Sciatic nerve (tissue), 1 donor: ENCODE measurements around the genes PRKG2, ENOPH1, THAP9, COQ2 and HPSE.

DNA sequence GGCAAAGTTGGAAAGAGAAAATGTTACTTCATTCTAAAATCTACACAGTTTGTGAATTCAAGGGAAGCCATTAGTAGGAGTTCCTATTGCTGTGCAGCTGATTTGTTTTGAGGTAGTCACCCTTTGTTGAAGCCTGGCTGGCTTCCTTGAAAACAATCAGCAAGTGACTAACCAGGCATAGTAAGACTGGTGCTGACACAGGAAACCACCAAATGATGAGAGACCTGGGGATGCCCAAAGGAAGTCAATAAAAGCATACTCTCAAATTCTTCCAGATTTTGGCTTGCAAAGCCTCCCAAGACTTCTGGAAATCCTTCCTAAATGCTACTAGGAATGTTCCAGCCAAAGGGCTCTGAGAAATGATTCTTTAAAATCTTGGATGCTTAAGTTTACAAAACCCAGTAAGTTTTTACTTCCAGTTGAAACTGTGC, 23.9 kb upstream of the PRDM8 start:
- PRO-cap = no peak

- PRO-cap = no peak
Measured at GRCh38 chr4:80471694-80472224, 136.2 kb downstream of the CFAP299 start.

DNA sequence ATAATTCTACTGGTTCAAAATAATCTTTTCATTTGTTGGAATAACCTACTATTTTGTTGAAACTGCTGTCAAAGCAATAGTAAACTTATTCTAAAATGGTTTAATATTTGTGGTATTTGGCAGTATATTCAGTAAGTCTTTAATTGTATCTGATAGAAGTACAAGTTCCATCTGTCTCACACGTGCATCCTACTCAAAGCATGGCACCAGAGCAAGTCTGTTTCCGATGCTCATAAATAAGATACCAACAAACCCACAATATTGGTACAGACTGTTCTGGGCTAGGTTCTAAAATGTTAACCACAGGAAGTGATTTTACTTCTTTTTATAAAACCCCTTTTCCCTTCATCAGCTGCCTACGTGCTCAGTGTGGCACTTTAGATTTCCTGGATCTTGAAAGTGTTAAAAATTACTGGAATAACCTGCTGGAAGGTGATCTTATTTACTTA, 165.0 kb downstream of the CFAP299 start:
- PRO-cap = no peak

GRCh38 chr4:81214902-81215496, at the start of gene PRKG2:
Gene PRKG2 (minus strand): TSS chr4:81215222.
- PRO-cap = no peak

GRCh38 chr4:81215497-81216013, 533 bp upstream of the PRKG2 start:
- PRO-cap = no peak

DNA sequence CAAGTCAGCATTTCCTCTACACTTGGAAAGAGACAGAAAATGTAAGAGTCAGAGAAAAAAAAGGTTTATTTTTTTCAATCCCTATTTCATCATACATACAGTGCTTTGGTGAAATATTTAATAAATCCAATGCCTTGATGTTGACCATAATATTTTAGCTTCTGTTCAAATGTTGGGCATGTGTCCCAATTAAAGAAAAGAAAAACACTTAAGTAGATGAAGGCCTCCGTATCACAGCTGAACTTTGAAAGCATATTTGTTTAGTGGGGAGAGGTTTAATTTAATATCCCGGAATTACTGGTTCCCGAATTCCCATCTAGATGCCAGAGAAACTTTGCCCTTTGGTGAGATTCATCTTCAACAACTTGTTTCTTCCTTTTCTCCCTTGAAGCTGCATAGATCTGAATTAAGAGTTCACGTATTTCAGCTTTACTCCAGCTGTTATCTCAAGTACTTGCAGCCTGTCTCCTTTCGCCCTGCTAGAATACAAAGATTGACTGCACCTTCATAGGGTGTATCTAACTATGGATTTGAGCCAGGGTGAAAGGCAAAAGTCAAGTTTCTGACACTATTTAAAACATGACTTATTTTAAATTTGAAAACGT, 5.7 kb downstream of the RASGEF1B start:
- PRO-cap = no peak

DNA sequence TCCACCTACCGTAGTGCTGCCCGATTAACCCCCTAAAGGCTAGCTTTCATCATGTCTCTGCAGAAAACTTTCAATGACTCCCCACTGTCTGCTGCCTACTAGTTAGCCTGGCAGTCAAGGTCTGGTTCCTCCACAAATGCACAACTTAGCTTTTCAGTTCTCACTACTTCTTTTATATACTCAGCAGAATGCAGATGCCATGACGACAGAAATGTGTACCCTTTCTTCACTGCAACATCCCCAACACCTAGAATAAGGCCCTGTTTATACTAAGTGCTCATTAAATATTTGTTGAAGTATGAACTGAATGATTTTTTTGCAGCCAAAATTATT, 30.9 kb upstream of the RASGEF1B start:
- PRO-cap = no peak

DNA sequence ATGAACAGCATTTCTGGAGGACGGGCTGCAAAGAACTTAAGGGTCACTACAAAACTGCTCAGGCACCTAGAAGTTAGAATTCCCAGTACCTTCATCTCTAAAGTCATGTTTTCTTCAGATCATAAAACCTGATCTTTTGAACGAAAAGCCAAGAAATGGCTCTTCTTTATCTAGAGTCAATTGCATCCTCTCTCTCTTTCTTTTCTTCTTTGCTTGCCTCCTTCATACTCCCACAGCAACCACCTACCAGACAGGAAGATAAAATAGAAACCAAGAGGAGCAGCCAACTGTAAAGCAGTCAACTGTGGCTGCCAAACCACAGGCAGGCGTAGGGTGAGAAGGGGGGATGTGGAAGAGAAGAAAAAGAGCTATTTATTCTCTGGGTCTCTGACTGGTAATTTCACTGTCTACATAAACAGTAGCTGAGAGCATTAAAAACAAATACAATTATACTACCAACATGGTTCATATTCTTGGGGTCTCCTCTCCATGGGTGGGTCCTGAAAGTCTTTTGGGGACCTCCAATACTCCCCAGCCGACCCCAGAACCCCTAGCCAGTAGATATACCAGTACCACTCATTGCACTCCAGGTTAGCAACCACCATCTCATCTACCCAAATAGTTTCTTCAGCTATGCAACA, 177.2 kb upstream of the RASGEF1B start:
- PRO-cap = no peak

- PRO-cap = no peak
Measured at GRCh38 chr4:81668229-81668718, 196.6 kb upstream of the RASGEF1B start.

GRCh38 chr4:82430550-82430907, at the start of gene ENOPH1:
Gene ENOPH1 (plus strand): TSS chr4:82430590.
- PRO-cap = bidirectional peak, plus-strand start at chr4:82430590, minus-strand start at chr4:82430459; bidirectional peak, plus-strand start at chr4:82430817, minus-strand start at chr4:82430796

DNA sequence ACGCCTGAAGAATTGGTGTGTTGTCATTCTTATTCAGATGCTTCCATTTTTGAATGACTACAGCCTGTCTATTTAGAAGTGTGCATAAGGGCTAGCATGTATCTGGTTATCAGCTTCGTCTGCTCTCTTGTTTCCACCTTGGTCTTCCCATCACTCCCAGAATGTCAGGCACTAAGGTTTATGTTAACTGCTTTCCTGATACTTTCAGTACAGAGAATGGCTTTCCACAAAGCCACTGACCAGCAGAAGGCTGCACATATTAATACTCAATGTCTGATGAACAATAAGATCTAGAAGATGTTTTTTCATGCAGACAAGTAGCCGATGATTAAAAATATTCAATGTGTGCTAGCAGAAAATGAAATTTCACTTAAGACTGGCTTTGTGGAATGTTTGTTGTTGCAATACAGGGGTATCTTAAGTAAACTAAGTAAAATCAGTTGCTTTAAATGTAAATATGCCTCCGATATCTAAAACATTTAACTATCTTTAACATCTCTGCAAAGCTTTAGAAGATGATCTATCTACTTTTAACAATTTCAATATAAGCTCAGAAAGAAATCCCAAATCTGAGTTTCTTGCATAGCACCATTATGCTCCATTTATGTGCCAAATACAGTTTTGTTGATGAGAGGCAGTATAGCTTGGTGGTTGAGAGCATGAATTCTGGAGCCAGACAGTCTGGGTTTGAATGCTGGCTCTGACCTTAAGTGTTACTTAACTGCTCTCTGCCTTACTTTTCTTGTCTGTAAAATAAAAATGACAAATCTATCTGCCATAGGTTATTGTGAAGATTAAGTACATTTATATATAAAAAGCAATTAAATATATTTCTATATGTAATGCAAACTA, 24.9 kb upstream of the SCD5 start:
- PRO-cap = no peak

DNA sequence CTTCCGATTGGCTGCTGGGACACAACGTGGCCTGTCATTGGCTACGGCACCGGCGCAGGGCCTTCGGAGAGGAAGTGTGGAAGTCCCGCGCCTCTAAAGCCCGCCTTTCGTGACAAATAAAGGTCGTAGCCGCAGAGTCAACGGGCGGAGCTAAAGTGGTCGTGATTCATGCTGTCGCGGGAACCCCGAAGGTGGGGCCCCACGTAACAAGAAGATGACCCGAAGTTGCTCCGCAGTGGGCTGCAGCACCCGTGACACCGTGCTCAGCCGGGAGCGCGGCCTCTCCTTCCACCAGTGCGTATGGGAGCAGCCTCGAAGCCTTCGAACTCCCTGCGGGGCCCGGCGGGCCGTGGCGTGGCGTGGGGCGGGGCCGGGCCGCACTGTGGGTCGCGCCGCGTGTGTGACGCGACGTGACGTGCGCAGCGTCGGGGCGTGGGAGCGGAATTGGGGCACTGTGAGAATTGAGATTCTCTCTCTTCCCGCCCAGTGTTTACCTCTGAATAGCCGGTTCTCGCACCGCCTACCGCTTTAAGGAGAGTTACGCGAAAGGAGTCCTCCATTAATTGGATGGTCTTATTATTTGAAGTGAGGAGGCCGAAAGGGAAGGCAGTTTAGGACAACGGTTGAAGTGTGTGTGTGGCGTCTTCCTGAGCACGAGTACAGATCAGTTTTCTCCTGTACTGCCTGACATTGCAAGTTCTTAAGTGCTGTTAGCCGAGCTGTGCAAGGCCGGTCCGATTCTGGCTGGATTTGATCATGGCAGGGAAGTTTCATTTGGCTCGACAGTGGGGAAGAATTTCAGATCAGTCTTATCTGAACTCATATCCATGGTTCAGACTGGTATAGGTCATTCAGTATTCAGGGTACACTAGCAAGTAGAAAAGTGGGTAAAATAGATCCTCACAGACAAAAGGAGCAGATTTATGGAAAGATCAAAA, at the start of gene THAP9:
THAP9 (plus strand) TSS at position 147 of the 938 bp plus-strand sequence.
- PRO-cap = bidirectional peak, plus-strand start at position 182 of the sequence, minus-strand start outside the sequence; bidirectional peak, plus-strand start at position 737 of the sequence, minus-strand start at position 742 of the sequence

DNA sequence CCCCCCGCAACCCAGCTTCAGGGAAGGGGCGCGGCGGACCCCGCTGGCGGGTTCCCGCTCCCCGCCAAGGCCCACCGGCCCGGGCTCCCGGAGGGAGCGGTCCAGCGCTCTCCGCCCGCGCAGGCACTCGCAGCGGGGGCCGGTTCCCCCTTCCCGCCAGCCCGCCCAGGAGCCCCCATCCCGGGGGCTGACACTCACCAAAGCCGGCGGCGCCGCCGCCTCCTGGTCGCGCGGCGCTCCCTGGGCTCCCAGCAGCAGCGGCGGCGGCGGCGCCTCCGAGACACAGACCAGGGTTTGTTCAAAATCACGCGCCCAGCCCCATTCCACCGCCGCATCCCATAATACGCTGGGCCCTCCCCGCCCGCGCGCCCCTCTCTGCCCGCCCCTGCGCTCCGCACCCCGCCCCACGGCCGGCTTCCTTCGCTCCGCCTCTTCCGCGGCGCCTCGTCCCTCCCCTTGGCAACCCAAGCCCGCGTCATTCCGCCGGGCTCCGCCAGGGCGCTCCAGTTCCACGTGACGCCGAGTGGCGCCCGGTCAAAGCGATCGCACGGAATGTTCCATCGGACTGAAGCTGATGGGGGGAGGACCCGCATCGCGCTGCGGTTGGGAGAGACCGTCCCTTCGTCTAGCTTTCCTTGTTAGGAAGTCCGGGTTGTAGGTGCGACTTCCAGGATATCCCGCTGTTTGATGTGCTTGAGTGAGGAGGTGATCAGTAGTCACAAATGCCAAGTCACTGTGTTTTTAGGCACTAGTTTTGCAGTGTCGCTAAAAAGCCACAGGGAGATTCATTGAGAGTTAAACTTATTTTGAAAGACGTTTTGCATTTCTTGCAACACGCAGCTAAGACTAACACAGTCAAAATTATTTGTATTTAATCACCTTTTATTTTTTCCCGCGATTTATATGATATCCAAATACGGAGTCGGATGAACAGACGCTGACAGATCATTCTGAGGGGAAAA, 2.3 kb upstream of the LIN54 start:
- PRO-cap = unidirectional peak, minus-strand start at position 131 of the sequence; bidirectional peak, plus-strand start at position 563 of the sequence, minus-strand start at position 296 of the sequence

- PRO-cap = no peak
Measured at GRCh38 chr4:83208453-83208822, 76.2 kb downstream of the COQ2 start.

DNA sequence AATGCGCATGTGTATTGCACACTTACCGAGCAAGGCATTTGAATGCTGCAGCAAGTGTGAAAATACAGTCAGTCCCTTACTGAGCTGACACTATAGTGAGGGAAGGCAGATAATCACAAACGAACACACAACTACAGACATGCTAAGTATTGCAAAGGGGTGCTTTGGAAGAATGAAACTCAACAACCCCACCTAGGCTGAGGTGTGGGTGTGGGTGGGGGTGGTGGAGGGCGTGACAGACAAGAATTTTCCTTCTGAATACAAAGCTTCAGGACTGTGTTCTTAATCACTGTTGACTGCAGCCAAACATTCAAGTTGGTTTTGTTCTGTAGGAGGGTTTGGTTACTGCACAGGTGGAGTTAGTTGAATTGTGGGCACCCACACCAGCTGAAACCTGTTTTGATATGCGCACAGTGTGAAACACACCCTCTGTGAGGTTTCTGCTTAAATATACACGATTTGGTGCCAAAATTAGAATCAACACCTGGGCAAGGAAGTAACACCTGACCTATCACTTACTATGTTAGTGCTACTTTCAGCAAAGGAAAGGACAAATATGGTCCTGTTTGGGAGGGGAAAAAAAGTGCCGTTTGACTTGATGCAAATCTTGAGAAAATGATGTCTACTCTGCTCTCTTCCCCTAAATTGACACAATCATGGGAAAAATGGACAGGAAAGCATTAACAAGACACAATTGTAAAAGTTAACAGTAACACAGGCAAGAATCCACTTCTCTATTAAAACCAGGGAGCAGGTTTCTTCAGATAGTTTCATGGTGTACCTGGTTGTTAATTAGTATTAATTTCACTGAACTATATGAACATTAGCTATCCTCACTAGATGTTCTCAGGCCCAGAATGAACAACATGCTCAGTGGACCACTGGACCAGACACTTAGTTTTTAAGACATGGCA, 72.1 kb downstream of the COQ2 start:
- PRO-cap = no peak

GRCh38 chr4:83248466-83248586, 36.3 kb downstream of the COQ2 start:
- PRO-cap = no peak

DNA sequence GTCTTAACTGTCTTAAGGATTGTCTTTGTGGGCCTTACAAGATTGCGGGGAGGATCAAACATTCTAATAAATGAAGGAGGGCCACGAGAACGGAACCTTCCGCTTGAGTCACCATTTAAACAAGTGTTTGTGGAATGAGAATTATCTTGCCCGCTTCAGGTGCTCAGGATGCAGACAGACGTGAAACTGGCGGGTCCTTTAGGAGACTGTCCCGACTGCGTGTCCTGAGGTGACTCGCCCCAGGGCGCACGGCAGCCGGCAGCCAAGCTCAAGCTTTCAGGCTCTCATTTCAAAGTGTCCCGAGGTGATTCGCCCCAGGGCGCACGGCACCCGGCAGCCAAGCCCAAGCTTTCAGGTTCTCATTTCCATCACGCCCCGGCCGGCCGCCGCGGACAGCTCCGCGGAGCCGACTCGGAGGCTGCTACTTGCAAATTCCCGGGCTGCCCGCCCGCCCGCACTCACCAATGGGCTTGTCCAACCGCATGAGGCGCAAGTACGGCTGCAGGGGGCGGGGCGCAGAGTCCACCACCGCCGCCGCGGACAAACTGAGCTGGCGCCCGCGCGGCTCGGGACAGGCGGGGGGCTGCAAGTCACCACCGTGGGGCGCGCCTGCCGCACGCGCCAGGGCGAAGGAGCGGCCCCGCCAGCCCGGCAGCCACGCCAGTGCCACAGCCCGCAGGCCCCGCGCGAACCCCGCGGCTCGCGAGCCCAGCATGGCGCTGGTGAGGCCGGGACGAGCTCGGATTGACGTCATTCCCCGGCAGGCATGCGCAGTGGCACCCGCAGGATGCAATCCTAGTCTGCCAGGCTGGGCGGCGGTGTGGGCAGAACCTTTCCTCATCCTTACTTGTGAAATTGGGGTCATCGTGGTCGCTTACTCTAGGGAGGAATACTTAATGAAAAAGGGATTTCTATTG, at the start of gene COQ2:
COQ2 (minus strand) TSS at position 749 of the 917 bp plus-strand sequence.
- PRO-cap = bidirectional peak, plus-strand start at position 548 of the sequence, minus-strand start at position 413 of the sequence; bidirectional peak, plus-strand start at position 798 of the sequence, minus-strand start at position 746 of the sequence

- PRO-cap = bidirectional peak, plus-strand start at chr4:83335105, minus-strand start at chr4:83334876
Measured at GRCh38 chr4:83334198-83335404, at the start of gene HPSE. Gene HPSE (minus strand): TSS chr4:83334848.

DNA sequence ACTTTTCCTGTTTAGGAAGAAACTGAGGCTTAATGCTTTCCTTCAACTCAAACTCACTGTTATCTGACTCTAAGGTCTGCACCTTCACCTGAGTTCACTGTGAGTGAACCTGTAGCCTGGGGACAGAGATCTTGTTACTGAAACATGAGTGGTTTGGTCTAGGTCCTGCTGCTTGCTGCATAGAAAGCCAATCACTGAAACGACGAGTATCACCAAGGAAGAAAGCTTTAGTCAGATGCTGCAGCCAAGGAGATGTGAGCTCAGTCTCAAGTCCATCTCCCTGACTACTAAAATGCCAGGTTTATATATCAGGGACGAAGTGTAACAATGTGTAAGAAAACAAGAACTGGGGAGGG, 19.5 kb upstream of the ABRAXAS1 start:
- PRO-cap = no peak

- PRO-cap = no peak
Measured at GRCh38 chr4:83536677-83536838, 650 bp downstream of the GPAT3 start.